HL-60 (cell line): ENCODE results near the gene CMTM5.

DNA sequence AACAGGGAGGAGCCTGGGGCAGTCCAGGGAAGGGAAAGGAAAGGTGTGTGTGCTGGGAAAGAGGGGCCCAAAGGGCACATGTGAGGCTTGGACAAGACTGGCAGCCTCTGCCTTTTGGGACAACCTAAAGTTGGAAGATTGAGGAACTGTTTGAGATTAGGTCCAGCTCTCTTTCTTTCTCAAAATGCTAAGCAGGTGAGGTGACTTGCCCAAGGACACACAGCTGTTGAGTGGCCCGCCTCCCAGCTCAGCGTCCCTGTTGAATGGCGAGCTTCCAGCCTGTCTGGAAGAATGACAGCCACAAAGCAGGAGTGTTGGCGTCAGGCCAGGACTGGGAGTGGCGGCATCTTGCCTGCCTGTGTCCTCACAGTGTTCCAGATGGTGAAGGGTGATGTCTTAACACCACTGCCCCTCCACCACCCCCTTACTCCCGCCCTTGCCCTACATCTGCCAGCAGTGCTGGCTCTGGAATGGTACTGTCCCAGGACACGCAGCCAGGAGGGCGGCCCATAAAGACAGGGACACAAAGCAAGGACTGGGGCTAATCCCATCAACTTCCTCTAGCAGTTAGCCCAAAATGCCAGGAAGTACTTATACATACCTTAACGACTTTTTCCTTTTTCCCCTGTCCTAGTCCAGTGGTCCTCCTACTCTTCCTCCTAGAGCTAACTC lies 4.4 kb upstream of the CEBPE start:
- RRBS: no CpG with 5 or more reads among the region's 9 CpGs

GRCh38 chr14:23153833-23154942 lies 29.3 kb downstream of the SLC7A8 start:
- RRBS: no CpG with 5 or more reads among the region's 31 CpGs

GRCh38 chr14:23157408-23158041 lies 25.9 kb downstream of the SLC7A8 start:
- RRBS: no CpG with 5 or more reads among the region's 5 CpGs

DNA sequence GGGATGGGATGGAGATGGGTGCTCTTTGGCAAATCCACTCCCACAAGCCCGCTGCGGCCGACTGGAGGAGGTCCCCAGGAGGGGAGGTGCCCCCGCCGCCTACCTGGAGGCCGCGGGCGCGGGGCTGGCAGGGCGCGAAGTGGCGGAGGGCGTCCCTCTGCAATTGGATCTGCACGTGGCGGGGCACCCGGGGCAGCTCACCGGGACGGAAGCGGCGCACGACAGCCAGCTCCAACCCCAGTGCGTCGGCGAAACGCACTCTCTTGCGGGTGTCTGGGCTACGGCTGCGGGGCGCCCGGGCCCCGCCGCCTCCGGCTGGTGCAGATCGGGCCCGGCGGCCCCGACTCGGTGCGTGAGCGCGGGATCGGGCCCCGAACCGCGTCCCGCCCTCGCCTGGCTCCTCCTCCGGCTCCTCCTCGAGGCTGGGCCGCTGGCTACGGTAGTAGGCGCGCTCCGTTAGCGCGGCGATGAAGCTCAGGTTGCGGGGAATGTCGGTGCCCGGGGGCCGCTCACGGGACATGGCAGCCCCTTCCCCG lies 534 bp downstream of the PPP1R3E start:
- RRBS: 1% methylated on average over 34 of the region's 63 CpGs

DNA sequence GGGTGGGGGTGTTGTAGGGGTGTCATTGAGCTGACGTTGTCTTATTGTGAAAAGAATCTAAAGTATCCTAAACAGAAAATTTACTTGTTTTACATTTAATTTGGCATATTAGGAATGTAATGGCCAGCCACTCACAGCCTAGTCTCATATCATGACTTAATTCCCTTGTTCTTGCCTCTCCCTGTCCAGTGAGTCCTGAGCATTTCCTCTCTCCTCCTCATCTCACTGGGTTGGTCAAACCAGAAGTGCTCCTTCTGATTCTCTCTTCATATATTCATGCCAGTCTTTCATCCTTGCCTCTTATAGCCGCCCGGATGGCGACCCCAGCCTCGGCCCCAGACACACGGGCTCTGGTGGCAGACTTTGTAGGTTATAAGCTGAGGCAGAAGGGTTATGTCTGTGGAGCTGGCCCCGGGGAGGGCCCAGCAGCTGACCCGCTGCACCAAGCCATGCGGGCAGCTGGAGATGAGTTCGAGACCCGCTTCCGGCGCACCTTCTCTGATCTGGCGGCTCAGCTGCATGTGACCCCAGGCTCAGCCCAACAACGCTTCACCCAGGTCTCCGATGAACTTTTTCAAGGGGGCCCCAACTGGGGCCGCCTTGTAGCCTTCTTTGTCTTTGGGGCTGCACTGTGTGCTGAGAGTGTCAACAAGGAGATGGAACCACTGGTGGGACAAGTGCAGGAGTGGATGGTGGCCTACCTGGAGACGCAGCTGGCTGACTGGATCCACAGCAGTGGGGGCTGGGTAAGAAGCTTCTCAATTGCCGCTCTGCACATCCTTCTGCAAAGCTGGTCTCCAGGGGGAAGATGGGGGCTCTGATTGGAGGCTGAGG lies 1.0 kb downstream of the BCL2L2 start:
- RRBS: 92% methylated on average over 10 of the region's 19 CpGs

DNA sequence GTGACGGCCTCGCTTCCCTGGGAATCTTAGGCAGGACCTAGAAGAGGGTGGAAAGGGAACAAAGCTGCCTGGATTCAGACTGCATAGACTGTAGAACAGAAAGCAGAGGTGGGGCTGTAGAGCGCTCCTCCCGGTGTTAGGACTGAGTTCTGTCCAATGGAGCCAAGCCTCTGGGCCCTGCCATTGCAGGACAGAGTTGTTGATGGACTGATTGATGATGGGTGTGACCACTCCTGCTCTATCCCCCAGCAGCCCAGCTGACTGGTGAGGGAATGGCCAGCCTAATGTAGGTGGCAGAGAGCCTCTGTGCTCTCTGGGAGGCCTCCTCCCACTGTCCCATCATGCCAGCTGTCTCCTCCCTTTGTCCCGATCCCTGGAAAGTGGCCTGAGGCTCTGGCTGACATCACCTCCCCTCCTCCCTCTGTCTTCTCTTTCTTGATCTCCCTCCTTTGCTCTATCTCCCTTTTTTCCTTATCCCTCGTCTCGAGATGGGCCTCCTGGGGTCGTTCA lies 837 bp downstream of the EFS start:
- RRBS: no CpG with 5 or more reads among the region's 8 CpGs

- RRBS: no CpG with 5 or more reads among the region's 22 CpGs
These were observed at the start of gene CMTM5 for GRCh38 chr14:23376436-23377368. CMTM5 (plus strand) TSS chr14:23377046.

DNA sequence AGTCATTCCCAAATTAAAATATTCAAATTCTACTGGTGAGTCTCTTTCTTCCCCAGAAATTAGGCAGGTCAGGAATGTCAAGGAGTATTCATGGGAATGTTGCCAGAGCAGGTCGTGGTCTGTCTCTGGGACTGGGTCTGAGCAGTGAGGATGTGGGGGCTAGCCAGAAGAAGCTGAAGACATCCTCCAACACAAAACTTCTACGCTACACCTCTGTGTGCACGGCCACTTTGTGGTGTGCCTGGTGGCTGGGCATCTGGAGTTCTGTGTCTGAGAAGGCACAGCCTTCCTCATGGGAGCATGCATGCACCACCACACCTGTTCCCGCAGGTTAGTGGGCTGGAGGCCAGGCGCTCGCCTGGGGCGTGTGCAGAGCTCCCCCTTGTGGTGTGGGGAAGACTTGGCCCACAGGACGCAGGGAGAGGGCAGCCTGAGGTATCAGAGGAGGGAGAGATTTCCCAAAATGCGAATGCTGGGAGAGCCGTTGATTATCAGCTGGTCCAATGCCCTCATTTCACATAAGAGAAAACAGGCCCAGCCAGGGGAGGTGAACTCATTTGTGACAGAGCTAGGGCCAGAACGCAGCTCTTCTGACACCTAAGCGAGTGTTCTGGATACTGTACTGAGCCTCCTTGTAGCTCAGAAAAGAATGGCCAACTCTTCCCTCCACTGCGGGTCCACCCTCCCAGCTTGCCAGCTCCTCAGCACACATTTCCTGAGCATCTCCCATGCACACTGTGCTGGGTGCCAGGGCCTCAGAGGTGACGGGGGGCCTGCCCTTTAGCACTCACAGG lies 3.1 kb downstream of the CMTM5 start:
- RRBS: no CpG with 5 or more reads among the region's 14 CpGs

GRCh38 chr14:23417009-23417564 lies 9.0 kb upstream of the MYH6 start:
- RRBS: no CpG with 5 or more reads among the region's 15 CpGs

GRCh38 chr14:23420720-23421493 lies 12.8 kb upstream of the MYH6 start:
- RRBS: no CpG with 5 or more reads among the region's 8 CpGs

GRCh38 chr14:23428197-23428828 lies 7.1 kb downstream of the MYH7 start:
- RRBS: no CpG with 5 or more reads among the region's 6 CpGs

- RRBS: no CpG with 5 or more reads among the region's 11 CpGs
These were observed 1.4 kb upstream of the MYH7 start for GRCh38 chr14:23436795-23437412.

DNA sequence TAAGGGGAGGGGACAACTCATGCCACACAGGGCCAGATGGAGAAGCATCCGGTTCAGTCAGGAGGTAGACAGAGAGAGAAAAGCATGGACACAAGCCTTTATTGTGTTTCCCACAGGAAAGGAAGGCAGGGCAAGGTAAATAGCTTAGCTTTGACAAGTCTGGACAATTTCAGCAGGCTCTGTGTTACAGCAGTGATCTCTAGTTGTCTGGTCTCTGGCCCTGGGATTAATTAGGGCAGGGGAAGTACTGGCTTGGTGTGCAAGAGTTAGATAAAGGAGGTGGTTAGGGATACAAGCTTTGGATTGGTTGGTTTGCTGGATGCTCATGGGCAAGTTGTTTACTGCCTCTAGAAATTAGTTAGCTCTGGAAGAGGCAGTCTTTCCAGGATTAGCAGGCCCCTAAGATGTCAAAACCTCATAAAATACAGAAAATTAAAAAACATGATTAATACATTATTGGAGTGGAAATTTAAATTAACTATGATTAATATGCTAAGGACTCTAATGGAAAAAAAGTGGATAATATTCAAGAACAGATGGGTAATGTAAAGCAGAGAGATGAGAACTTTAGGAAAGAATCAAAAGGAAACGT lies 15.0 kb upstream of the NGDN start:
- RRBS: no CpG with 5 or more reads among the region's 2 CpGs

GRCh38 chr14:23539474-23539735 lies 12.2 kb downstream of the ZFHX2 start:
- RRBS: 15% methylated on average over 3 of the region's 5 CpGs

GRCh38 chr14:23547897-23548698 lies 3.5 kb downstream of the ZFHX2 start:
- RRBS: no CpG with 5 or more reads among the region's 6 CpGs

- RRBS: no CpG with 5 or more reads among the region's 9 CpGs
These were observed 2.9 kb downstream of the ZFHX2 start for GRCh38 chr14:23548699-23549054.

DNA sequence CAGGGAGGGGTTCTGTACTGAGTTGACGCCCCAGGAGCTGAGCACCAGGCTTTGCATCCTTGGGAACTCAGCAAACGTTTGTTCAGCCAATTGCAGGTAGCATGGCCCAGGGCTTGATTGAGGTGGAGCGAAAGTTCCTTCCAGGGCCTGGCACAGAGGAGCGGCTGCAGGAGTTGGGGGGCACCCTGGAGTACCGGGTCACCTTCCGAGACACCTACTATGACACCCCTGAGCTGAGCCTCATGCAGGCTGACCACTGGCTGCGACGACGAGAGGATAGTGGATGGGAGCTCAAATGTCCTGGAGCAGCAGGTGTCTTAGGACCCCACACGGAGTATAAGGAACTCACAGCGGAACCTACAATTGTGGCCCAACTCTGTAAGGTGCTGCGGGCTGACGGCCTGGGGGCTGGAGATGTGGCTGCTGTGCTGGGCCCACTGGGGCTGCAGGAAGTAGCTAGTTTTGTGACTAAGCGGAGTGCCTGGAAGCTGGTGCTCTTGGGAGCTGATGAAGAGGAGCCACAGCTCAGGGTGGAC lies 654 bp downstream of the THTPA start:
- RRBS: no CpG with 5 or more reads among the region's 14 CpGs

GRCh38 chr14:23613526-23613812 lies 22.7 kb upstream of the DHRS2 start:
- RRBS: no CpG with 5 or more reads among the region's 2 CpGs